Skin of body (tissue), 2 donors: ENCODE data around the genes SLC25A48, IL9 and KLHL3.

DNA sequence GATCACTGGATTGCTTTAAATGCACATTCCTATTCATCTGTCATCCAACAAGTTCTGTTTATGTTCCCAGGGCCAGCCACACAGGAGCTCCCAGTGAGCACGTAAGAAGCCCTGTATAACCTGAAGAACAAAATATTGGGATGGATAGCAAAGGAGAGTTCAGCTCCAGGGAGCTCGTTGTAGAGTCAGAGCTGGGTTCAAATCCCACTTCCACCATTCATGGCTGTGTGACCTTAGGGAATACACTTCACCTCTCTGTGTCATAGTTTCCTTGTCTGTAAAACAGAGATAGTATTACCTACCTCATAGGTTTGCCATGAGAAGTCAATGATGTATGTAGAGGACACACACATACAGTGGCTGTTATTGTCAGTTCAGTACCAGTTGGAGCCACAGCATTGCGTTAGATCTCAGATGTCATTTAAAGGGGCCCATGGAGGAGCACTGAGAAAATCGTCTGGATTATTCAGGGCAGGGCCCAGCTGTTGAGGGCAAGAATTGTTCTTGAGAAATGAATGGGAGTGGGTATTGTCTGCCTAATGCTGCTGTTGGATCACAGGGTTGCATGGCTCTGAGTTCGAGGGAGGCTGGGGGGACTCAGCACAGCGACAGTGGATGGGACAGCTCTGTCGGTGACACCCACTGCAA is 67.3 kb downstream of the MACROH2A1 start:
- RAMPAGE, long total RNA: no peak

DNA sequence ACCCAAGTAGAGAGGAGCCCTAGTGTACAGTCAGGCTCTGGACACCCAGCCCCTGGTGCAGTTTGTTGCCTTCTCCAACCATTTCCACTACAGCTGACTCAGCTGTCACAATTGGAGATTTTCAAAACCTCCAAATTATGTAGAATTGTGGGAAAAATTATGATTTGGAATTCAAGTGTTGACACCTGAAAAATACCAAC is 32.2 kb downstream of the MACROH2A1 start:
- RAMPAGE, long total RNA: no peak

GRCh38 chr5:135377735-135378381 is 21.2 kb downstream of the MACROH2A1 start:
- RAMPAGE, long total RNA: no peak

DNA sequence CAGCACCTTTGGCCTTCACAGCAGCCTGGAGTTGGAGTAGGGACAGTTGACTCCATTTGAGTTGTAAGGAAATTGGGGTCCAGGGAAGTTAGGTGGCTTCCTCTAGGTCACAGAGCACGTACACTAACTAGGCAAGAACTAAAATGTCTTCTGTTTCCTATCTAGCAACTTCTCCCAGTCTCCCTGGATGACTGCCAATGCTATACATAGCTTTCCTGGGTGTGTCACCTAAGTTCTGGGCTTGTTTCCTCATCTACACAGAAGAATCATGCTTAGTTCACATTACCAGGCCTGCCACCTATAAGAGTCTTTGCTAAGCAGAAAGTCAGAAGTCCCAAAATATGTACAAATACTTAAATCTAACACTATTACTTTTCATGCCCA is 12.1 kb downstream of the MACROH2A1 start:
- RAMPAGE, long total RNA: no peak

DNA sequence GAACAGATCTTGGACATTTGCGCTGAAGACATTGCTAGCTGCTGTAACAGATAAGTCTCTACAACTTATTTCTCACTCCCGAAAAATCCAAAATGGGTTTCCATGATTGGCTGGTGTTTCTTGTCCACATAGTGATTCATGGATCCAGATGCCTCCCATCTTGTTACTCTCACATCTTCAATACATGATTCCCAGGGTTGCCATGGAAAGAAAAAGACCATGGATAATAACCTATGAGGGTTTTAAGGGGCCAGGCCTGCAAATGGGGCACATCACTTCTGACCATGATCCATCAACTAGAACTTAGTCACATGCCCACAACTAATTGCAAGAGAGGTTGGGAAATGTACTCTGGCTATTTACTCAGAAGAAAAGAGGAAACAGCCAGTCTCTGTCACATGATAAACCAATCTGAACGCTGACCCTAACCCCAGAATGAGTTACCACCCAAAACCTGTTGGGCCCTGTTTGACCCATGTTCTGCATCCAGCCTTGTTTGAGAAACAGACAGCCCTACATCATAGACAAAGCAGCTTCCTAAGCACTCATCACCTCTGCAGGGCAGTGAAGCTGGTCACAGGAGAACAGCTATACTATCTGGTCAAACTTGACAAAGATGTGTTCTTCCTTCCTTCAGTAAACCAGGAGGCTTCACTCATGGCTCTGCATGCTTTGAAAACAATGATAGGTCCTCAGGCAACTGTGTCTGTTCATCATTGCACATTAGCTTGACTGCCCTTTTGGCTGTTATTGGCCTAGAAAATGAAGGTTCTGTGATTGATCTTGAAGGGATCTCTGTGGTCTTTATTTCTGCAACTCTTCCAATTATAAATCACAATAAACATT is 5.8 kb downstream of the MACROH2A1 start:
- RAMPAGE, long total RNA: no peak

GRCh38 chr5:135434152-135434566 is 13.0 kb downstream of the DCANP1 start:
- RAMPAGE, long total RNA: no peak

DNA sequence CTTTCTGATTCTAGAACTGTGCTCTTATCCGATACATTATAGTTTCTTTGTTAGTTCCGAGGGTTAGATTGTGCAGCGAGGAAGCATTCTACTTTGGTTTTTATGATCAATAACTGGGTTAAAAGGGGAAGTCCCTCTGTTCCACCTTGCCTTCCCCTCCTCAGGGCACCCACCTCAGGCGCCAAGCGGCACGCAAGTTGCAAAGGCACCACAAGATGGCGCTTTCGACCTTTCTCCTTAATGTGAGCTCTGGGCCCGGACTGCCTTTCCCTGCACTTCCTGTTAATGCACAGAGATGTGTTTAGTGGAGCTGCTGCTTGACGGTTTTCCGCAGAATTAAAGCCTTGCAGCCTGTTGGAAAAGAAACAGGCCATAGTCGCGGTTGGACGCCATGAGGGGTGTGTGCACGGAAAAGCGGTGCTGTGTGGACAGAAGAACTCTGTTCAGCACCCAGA is 18.0 kb downstream of the CXCL14 start:
- RAMPAGE, long total RNA: no peak

DNA sequence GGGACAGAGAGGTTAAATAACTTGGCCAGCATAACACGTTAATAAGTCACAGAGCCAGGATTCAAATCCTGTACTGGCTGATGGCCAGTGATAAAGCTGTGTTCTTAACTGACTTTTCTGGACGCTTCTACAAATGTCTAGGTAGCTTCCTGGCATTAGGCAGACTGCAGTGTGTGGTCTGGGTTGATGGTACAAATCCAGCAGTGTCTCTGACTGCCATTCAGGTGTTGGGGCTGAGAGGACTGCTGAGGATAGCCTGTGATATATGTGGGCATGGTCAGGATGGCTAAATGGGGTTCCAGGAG is 125.9 kb upstream of the CXCL14 start:
- RAMPAGE, long total RNA: no peak

- RAMPAGE, long total RNA: no peak
Observed at GRCh38 chr5:135834244-135834835, at the start of gene SLC25A48. TSS of gene SLC25A48 (plus strand) at chr5:135834663.

DNA sequence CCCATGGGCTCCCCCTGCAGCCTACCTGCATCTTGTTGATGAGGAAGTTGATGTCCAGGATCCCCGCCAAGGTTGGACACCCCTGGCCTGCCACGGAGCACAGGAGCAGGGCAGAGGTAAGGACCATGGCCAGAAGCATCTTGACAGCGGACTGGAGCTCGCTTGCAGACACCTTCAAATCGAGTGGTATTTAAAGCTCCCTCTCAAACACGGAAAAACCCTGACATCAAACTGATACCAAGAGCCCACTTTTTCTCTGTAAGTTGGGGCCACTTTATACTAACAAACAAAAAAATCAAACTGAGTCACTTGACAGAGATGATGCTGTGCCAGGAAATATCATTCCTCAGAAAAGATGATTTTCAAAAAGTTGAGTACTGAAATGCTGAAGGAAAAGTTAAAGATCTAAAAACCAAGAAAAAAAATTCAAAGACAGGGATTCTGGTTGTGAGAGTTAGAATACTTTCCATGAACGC is at the start of gene IL9:
Gene IL9 (minus strand): TSS at position 164 of the 476 bp plus-strand sequence.
- RAMPAGE, long total RNA: no peak

- RAMPAGE, long total RNA: no peak
Observed at GRCh38 chr5:135977226-135978120, 22.7 kb upstream of the LECT2 start.

DNA sequence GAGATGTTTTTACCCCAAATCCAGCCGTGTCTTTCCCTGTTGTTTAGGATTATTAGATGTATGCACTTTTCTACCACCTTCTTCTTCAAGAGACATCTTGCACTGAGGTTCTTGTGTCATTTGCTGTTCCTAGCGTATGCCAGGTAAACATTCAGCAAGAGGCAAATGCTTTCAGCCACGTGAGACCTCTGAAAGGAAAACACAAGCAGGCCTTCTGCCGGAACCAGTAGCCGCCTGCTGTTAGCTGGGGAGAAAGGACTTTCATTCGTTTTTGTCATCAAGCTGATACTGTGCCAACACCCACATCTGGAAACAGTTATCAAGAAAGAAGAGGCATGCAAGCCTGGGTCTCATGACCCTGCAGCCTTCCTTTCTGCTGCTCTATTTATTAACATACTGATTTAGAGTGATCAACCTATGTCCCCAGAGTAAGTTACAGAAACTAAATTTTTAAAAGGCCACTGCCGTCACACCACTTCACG is 9.4 kb upstream of the TGFBI start:
- RAMPAGE, long total RNA: no peak

DNA sequence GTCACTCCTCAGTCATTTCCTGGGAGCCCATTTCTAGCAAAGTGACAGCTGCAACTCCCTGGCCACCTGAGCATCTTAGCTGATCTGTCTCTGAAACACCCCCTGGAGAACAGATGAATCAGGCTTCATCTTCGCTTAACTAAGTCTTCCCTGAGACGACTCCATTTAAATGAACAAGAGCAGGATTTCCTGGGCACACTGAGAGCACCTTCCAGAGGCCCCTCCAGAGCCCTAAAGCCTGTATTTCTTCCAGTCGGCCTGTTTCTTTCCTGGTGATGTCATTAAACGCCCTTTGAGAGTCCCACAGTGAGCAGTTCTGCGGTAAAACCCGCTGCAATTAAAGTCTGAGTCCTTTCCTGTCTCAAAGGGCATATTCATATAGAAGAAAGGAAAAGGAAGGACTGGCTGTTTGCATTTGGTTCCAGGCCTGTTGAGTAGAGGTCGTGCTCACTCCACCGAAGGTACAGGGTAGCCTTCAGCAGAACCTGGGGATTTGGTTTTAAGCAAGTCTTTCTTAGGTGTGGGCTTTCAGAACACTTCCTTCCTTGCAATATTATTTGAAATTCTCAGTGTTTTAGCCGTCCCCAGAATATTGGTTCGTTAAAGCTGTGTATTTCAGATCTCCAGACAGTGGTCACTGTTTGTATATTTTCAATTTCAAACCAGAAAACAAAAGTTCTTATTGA is 14.1 kb downstream of the TGFBI start:
- RAMPAGE, long total RNA: no peak

DNA sequence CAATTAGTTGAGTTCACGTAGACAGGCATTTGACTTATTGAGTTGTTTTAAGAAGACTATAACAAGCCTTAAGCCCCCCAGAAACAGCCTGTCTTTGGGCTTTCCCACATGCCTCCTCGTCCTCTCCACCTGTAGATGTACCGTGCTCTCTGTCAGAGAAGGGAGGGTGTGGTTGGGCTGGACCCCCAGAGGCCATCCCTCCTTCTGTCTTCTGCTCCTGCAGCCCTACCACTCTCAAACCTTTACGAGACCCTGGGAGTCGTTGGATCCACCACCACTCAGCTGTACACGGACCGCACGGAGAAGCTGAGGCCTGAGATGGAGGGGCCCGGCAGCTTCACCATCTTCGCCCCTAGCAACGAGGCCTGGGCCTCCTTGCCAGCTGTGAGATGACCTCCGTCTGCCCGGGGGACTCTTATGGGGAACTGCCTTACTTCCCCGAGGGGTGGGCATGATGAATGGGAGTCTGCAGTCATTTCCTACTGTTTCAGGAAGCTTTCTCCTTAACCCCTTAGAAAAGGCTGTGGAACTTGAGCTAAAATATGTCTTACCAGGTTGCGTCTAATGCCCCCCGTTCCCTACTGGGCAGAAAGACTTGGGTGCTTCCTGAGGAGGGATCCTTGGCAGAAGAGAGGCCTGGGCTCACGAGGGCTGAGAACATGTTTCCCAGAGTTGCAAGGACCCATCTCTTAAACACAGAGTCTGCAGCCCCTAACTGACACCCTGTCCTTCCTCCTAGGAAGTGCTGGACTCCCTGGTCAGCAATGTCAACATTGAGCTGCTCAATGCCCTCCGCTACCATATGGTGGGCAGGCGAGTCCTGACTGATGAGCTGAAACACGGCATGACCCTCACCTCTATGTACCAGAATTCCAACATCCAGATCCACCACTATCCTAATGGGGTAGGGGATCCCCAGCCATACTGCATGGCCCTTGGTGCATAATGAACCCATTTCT is 17.6 kb downstream of the TGFBI start:
- RAMPAGE, long total RNA: no peak

GRCh38 chr5:136049085-136049793 is 20.5 kb downstream of the TGFBI start:
- RAMPAGE, long total RNA: no peak

DNA sequence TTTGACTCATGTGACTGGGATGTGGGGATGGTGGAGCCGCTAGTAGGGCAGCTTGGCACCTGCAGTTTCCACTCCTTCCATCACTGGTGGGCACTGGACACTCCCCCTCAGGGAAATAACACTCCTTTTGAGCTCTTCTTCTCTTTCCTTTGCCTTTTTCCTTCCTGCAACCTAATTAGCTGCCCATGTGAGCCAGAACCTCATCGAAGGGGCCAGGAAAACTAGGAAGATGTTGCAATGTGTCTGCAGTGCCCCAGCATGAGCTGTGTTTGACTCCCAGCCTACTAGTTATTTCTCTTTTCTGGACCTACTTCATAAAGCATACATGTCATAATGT is 80.9 kb upstream of the SMIM32 start:
- RAMPAGE, long total RNA: no peak

DNA sequence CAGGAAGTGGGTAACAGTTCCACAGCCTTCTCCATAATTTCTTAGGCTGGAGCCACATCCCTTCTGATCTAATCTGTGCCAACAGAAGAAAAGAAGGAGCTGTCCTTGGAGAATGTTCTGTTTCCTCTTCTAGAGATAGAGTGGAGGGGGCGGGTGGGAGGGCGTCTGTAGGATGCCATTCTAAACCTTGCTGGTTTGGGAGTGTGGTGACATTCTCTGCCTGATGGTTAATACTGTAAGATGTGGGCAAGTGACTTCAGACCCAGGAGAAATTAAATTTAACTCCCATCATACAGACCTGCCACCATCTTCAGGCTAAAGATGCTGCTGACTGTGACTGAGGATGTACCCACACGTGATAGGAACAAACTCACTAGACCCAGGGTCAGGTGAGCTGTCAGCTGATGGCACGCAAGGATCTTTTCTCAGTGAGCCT is 437.5 kb downstream of the SPOCK1 start:
- RAMPAGE, long total RNA: no peak

GRCh38 chr5:137187177-137187558 is 312.0 kb downstream of the SPOCK1 start:
- RAMPAGE, long total RNA: no peak

GRCh38 chr5:137622730-137623387 is 113.0 kb downstream of the KLHL3 start:
- RAMPAGE, long total RNA: no peak

DNA sequence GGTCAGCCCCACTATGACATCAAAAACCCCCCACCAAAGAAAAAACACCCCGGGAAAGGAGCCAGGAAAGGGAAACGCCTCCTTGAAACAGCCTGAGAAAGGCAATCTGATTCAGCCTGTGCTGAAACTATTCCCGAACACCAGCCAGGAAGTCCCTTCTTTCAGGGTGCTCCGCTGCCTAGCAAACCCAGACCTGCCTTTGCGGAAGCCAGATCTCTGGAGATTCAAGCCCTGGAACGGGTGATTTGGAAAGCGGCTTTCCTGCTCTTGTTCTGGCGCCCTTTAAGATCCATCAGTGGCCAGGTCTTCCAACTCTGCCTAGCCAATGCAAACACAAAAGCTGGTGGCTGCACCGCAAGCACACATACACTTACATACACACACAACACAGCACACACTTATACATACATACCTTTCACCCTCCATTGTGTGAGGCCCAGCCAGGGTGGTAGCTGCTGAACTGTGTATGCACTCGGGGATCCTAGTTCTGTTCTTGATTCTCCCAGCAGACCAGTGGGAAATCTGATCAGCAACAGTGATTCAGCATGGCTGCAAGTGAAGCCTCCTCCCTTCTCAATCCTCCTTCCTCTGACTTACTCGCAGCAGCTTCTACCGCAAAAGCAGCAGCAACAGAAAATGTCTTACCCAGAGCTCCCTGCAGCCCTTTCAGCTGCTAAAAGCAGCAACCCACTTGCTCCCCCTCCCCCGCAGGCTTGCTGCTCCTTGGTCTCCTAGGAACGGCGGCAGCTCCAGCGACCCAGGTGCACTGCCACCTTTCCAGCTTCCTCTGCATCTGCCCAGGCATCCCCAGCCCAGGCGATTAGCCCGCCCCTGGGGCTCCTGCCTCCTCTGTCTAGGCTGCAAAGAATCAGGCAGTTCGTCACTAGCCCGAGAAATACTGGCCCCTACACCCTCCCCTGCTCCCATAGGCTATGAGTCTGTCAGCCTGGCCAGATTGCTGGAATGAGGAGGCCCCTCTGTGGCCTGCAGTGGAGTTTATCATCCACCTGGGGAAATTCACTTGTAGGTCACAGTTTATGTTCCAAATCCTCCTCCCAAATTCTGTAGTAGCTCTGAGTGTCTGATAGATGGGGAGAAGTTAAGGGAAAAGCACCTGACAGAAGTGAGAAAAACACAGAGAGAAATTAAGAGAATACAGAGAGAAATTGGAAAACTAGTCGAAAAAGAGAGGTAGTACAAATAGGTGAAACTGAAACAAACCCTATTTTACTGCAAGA is at the start of gene KLHL3:
Gene KLHL3 (minus strand): TSS at position 869 of the 1,238 bp plus-strand sequence.
- RAMPAGE, long total RNA: no peak